ENCODE measurements around the genes GET3 and MAST1.

DNA sequence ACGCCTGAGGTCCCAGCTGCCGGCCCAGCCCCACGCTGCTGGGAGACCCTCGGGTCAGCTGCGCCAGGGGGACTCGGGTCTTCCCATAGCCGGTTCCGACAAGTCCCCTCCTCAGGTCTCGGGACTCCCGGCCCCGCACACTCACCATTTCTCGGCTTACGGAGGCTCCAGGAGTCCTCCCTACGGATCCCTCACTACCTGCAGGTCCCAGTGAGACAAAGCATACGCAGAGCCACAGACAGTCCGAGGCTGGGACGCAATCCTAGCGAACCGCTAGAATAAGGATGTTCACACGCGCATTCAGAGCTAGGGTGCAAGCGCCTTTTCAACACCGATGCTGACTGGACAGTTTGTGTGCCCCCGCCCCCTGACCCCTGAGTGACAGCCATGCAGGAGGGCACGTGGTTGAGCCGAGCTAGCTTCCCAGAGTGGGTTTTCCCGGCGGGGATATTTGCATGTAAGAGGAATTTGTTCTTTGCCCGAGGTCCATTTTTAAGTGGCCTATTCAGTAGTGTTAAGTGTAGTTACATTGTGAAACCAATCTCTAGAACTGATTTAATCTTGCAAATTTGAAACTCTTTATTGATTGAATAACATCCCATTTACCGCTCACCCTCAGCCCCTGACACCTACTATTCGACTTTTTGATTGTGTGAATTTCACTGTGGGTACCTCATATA, 13.5 kb downstream of the ZNF490 start:
- RRBS: 91% methylated on average over 7 of the region's 31 CpGs

DNA sequence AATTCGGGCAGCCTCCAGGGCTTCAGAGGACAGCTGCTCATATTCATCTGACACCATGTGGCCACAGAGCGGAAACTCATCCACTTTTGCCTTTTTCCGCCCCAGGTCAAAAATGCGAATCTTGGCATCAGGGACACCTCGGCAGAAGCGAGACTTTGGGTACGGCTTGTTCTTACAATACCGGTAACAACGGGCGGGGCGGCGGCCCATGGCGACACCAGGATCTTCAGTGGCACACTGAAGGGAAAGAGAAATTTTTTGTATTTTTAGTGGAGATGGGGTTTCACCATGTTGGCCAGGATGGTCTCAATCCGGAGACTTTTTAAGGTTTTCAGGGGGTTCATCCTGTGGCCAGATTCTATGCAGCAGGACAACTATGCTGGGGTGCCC, 22.8 kb downstream of the MAN2B1 start:
- RRBS: no CpG with 5 or more reads among the region's 14 CpGs

DNA sequence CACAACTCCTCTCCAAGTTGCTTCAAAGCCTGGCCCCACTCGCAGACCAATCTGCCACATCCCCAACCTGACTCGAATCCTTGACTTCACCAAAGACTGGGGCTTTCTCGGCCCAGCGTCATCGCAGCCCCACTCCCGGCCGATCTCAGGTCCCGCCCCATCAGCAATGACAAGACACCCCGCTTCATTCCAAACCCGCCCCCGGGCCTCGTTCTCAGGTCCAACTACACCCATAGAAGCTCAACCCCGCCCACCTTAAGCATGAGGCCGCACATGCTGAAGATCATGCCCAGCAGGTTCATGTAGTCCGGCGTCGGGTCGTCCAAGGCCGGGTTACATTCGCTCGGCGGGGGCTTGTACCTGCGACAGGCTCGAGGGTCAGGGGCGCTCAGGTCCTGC, 342 bp downstream of the WDR83OS start:
- RRBS: under 1% methylated on average over 13 of the region's 25 CpGs

- RRBS: 92% methylated on average over 4 of the region's 31 CpGs
Measured at GRCh38 chr19:12730474-12731494, 3.7 kb downstream of the TRIR start.

DNA sequence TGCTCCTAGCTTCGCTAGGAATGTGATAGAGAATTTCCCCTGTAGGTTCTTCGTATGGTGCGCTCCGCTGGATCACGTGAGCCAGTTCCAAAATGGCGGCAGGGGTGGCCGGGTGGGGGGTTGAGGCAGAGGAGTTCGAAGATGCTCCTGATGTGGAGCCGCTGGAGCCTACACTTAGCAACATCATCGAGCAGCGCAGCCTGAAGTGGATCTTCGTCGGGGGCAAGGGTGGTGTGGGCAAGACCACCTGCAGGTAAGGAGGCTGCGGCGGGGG, at the start of gene GET3:
GET3 (plus strand) TSS at position 84 of the 274 bp plus-strand sequence.
- RRBS: no CpG with 5 or more reads among the region's 15 CpGs

- RRBS: no CpG with 5 or more reads among the region's 18 CpGs
Measured at GRCh38 chr19:12762811-12763603, 11.4 kb downstream of the BEST2 start.

DNA sequence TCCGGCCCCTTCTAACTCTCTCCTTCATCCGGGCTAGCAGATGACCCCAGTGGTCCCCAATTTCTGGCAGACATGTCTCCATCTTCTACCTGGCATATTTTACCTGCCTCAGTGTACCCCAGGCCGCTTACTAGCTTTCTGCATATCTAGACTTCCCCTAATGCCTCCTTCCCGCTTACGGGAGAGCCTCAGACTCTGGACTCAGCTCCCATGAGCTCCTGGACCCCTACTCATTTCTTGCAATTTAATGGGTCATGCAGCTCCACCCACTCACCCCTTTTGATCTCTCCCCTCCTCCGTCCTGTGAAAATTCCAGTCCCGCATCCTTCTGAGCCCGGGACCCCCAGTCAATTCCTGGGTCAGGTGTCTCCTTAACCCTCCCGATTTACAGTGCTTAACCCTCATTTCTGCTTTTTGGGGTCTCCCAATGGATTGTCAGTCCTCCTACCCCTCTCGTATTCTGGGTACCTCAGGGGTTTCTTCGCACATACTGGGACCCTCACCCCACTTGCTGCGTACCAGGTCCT, 585 bp upstream of the JUNB start:
- RRBS: no CpG with 5 or more reads among the region's 12 CpGs

- RRBS: no CpG with 5 or more reads among the region's 13 CpGs
Measured at GRCh38 chr19:12792796-12793002, 1.4 kb downstream of the JUNB start.

GRCh38 chr19:12833409-12834057, 846 bp downstream of the RTBDN start:
- RRBS: 1% methylated on average over 14 of the region's 50 CpGs

GRCh38 chr19:12838096-12838815, at the start of gene MAST1:
Gene MAST1 (plus strand): TSS chr19:12838515.
- RRBS: 2% methylated on average over 27 of the region's 64 CpGs

DNA sequence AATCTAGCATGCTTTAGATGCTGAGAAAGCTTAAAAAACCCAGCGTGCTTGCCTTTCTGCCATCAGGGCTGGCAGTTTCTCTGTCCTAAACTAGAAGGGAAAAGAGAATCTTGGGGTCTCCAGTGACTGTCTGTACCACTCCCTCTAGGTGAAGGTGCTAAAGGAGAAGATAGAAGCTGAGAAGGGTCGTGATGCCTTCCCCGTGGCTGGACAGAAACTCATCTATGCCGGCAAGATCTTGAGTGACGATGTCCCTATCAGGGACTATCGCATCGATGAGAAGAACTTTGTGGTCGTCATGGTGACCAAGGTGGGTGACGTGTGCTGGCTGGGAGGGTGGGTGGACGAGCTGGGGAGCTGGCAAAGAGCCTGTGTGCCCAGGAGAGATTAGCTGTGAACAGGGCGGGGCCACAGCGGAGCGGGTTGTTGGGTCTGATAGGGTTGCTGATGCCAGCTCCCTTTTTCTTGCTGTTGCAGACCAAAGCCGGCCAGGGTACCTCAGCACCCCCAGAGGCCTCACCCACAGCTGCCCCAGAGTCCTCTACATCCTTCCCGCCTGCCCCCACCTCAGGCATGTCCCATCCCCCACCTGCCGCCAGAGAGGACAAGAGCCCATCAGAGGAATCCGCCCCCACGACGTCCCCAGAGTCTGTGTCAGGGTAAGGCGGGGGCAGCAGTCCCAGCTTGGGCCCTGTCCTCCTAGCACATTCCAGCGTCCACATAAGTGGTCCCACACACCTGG, 2.2 kb downstream of the RAD23A start:
- RRBS: no CpG with 5 or more reads among the region's 21 CpGs

- RRBS: no CpG with 5 or more reads among the region's 6 CpGs
Measured at GRCh38 chr19:12965686-12965971, 3.7 kb upstream of the DAND5 start.

GRCh38 chr19:12998181-12998751, 3.0 kb downstream of the NFIX start:
- RRBS: no CpG with 5 or more reads among the region's 20 CpGs

- RRBS: 12% methylated on average over 8 of the region's 49 CpGs
Measured at GRCh38 chr19:13013634-13014547, 18.6 kb downstream of the NFIX start.

DNA sequence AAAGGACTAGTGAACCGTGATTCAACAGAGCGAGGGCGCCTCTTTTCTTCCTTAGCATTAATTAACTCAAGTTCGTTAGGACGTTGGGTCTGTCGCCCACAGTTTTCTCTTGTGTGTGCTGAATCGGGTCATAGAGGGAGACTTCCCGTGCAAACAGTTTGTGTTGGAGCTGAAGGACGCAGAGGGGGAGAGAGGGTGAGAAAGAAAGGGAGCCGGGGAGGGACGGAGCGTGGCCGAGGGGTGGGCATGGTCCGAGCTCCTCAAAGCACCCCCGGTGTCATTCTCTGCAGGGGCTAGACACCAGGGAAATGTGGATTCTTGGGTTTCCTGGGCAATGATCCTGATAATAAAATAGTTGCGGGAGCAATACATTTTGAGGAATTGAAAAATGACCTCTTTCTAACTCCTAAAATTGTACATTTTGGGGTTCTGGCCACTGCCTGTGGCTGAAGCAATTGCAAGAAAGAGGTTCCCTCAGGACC, 21.7 kb downstream of the NFIX start:
- RRBS: 71% methylated on average over 6 of the region's 16 CpGs

DNA sequence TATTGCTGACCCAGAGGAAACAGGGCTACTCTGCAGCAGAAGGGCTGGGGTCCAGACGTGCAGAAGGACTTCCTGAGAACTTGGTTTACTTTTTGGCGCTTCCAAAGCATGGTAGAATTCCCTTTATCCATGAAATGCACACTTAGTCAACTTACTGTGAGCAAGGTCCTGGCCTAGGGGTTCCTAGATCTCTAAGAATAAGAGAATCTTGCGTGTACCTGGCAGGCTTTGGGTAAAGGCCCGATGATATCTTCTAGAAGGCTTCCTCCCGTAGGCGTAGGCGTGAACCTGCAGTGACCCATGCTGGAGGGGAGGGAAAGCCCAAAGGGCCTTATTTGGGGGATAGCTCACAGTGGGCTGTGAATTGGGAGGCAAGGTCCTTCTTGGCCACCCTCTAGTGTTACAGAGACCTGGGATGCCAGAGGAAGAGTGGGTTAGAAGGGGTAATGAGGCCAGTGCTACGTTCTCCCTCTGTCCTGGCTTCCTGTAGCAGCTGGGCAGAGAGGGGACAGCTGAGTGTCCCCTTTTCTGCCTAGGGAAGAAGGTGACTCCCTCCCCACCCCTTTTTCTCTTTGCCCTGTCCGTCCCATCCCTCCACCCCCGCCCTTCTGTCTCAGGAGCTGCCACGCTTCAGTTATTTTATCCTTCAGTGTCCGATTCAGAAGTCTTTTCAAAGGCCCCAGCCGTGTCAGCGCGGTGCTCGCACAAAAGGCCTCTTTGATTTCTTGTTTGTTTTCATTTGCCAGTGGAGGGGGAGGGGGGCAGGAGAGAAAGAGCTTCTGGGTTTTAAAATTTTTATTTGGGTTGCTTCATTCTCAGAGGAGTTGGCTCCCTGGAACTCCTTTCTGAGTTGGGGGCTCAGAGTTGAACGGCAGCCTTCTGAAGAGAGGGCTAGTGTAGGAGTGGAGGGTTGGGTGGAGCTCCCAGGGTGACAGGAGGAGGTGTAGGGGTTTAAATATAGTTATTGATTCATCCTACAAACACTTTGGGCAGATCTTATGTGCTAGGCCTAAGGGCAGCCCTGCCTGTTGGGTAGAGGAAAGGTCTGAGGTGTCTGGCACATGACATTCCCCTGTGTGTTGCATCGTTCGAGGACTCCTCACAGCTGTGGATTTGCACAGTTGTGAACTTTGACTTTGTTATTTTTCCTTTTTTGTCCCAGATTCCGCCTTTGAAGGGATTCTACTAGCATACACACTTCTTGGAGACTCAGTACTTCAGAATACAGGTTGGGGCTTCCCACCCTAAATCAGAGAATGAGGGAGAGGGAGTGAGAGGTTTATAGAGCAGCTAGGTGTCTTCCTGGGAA, 36.6 kb downstream of the NFIX start:
- RRBS: no CpG with 5 or more reads among the region's 20 CpGs

GRCh38 chr19:13036146-13037174, 41.2 kb downstream of the NFIX start:
- RRBS: 29% methylated on average over 1 of the region's 27 CpGs

DNA sequence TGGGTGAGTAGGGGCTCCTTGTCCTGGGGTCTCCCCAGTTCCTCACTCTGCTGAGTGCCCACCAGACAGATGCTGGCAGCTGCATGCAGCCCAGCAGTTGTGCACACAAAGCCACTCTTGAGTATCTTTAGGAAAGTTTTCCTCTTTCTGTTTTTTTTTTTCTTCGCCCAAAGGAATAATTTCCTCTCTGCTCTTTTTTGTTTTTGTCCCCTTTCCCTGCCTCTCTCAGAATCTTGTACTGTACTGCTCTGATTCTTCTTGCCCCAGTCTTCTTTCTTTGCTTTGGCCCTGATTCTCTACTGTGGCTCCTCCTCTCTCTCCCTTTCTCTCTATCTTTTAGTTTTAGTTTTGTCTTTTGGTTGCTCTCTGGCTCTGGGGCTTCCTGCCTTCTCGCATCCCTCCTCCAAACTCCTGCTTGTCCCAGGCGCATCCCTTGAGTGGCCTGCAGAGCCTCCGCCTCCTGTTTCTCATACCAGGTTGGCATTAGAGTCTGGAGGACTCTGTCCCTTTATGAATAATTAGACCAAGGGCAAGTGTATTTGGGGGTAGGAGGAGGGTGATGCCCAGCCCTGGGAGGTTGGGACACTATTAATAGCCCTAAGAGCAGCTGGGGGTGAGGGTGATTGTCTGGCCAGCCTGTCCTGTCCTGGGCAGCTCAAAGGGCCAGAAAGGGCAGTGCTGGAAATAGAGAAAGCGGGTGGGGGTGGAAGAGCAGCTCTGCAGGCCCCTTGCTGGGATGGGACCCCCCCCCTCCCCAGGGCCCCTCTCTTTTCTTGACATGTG, 39.1 kb downstream of the LYL1 start:
- RRBS: no CpG with 5 or more reads among the region's 5 CpGs

- RRBS: no CpG with 5 or more reads among the region's 25 CpGs
Measured at GRCh38 chr19:13091250-13092237, 11.1 kb downstream of the LYL1 start.

DNA sequence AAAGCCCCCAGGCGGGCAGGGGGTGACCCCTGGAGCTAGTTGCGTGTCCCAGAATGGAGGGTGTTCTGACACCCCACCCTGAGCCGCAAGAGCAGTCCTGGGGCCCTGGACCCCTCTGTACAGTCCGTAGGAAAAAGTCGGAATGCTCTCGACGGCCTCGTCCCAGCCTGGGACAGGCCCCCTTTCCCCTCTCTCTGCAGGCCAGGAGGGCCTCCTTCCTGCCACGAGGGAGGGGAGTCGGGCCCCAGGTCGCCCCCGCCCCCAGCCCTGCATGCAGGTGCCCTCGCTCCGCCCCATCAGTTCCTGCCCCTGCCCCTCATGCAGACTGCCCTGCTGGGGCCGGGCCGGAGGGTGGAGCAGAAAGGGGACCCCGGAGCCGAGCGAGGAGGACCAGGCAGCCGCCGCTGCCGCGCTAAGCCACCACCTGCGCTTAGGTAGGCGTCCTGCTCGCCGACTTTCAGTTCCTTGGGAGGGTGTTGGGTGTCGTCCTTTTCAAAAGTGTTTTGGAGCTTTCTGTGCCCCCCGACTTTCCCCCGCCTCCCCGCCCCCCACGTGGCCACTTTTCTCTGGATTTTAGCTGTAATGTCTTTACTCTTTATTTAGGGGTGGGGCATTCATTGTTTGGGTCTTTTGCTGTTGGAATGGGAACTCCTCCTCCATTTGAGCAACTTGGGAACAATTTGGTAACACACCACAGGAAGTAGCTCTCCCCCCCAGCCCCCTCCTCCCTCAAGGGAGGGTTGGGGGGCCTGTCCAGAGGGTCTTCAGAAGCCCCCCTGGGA, 7.2 kb downstream of the LYL1 start:
- RRBS: no CpG with 5 or more reads among the region's 32 CpGs